GM23248 (cell line): Measurements from ENCODE around the gene DDX3Y.

DNA sequence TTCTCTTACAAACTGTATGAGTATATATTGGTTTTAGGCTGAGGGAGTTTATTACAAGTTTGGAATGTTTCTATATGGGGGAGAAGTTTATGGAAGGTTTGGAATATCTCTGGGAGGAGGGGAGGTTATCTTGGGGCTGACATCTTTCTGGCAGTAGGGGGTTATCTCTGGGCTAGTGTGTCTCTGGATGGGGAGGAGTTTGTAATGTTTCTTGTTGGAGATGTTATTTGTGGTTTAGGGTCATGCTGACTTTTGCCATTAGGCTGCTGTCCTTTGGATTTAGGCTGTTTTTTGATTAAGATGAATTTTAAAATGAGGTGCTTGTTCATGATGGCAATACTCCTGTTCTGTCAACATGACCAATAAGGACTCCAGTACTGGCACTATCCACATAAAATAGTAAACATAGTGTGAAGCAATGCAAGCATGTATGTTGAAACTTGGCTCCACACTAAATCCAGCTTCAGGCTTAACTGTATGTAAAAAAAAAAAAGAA is 6.3 kb upstream of the RPS4Y1 start:
- RAMPAGE, long total RNA = no peak

DNA sequence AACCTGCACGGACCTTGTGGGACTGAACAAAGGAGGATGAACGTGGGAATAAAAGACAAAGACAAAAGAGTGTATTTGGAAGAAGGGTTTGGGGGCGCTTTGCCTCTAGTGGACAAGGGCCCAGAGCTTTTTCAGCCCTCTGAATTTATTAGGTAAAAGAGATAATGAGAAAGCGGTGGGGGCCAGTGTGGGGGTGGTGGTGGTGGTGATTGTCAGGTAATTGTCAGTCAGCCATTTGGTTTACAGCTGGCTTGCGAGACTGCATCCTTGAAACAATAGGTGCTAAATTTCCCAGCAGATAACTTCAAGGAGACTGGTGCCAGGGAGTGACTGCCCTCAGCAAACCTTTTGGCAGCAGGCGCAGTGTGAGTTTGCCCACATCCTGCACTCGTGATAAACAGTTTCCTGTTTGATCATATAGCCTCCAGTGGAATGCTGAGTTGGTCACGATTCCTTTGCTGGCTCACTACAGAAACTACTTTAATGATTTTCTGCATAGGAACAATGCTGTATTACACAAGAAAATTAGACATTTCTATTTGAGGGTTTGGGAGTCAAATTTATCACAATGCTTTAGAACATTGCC is 45.9 kb downstream of the RPS4Y1 start:
- RAMPAGE, long total RNA = no peak

GRCh38 chrY:7272498-7273263 is 361.1 kb upstream of the AMELY start:
- RAMPAGE, long total RNA = no peak

DNA sequence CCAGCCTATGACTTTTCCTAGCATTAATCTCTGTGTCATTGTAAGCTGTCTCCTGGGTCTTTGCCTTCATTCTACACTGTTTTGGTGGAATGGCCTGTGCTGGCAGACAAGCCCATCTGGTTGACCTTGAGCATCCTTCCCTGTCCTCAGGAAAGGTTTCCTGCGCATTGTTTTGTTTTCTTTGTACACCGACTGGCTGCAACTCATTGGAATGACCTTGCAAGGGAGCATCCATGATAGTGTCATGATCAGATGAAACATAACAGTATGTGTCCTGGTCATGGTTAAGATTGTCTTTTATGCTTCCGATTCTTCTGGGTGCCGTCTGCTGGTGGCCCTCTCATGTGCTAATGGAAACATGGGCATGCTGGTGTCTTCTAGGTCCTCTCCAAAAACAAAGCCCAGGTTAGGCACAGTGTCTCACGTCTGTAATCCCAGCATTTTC is 410.6 kb upstream of the AMELY start:
- RAMPAGE, long total RNA = no peak

- RAMPAGE, long total RNA = start-site peak on the plus strand at chrY:12904843-12904882, 194 and 534 reads in 2 replicates
These were observed at the start of gene DDX3Y for GRCh38 chrY:12904350-12905011. TSS of gene DDX3Y (plus strand) at chrY:12904868.